Neural progenitor cell (in vitro differentiated cells): ENCODE results near the gene F13A1.

DNA sequence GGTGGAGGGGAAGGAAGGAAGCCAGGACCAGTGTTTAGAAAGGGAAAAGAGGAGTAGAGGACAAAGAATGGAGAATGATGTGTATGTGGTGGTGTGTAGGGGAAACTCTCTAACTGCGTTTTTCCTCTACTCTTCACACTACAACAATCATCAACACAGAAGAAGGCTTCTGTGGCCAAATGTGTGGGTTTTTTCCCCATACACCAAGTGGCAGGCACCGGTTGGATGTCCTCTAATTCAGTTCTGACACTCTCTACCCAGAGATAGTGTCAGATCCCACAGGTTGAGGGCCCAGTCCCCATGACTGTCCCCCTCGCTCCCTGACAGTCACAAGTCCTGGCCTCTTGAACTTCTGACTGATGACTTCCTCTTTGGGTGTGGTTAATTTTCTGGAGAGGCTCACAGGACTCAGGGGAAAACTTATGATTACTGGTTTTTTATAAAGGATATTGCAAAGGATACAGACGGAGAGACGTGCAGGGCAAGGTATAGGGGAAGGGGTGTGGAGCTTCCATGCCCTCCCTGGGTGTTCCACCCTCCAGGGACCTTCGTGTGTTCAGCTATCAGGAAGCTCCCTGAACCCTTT, 33.0 kb downstream of the FARS2 start:
- RAMPAGE, long total RNA: no peak

DNA sequence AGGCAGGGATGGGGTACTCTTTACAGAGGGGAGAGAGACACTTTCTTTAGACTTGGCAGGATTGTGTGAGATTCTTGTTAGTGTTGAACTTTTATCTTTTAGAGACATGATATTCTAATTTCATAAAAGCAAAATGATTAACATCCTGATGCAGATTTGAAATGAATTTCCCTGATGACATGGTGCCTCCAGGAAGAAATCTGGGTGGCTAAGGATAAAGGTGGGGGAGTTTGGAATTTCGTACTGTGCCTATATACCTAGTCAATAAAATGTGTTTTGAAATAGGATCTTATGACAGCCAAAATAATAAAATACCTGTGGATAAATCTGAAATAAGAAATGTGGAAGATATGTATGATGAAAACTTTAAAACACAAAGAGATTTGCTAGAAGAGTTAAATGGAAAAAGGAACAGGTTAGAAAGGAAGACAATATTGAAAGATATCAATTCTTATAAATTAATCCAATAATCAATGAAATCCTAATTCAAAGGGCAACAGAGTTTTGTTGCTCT, 48.1 kb downstream of the FARS2 start:
- RAMPAGE, long total RNA: no peak

GRCh38 chr6:5660429-5661754, 345.8 kb downstream of the NRN1 start:
- RAMPAGE, long total RNA: no peak

DNA sequence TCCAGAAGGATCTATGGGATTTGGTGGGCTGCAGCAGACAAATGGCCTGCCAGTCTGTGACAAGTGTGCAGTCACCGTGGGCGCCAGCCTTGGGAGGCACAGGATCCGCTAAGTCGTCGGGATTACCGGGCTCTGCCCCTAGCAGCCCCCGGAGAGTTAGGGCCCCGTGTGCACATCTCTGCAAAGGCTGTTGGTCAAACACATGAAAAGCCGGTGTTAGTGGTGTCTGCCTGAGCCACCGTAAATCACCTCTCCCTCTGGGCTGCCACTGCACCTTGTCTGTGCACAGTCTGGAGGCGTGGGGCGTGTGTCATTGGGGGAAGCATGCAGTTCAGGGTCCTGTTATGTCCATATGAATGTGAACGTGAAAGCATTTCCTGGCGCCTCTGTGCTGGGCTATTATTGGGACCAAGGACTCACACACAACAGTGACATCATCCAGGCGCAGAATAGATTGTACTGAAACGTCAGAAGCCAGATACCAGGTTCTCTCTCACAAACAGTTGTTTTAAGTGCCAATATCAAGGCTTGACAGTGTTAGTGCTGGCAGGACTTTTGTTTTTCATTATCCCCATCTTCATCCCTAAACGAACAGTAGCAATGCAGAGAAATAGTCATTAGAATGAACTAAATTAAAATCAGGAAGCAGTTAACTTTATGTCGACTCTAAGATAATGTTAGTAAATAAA, 305.5 kb downstream of the NRN1 start:
- RAMPAGE, long total RNA: no peak

DNA sequence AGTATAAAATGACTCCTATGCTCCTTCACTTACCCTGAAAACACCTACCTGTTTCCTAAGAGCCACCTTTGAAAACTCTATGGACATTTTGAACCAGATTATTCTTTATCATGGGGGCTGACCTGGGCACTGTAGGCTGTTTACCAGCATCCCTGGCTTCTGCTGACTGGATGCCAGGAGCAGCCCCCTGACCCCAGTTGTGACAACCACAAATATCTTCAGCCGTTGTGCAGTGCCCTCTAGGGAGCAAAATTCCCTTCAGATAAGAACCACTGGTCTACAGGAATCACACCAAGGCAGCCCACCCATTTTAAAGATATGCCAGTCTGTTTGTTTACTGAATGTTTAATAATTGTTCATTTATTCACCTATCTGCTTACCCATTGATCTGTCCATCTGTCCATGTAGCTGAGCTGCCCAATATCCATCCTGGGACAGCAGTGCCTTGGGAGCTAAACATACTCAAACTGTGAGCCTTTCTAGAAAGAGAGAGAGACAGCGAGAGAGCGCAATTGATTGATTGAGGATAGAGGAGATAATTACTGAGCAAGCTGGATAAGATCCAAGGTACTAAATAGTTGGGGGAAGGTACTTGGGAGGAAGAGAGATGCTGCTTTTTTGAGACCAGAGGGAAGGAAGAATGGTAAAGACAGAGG, 276.8 kb downstream of the NRN1 start:
- RAMPAGE, long total RNA: no peak

GRCh38 chr6:6243950-6244341, 76.5 kb downstream of the F13A1 start:
- RAMPAGE, long total RNA: no peak

DNA sequence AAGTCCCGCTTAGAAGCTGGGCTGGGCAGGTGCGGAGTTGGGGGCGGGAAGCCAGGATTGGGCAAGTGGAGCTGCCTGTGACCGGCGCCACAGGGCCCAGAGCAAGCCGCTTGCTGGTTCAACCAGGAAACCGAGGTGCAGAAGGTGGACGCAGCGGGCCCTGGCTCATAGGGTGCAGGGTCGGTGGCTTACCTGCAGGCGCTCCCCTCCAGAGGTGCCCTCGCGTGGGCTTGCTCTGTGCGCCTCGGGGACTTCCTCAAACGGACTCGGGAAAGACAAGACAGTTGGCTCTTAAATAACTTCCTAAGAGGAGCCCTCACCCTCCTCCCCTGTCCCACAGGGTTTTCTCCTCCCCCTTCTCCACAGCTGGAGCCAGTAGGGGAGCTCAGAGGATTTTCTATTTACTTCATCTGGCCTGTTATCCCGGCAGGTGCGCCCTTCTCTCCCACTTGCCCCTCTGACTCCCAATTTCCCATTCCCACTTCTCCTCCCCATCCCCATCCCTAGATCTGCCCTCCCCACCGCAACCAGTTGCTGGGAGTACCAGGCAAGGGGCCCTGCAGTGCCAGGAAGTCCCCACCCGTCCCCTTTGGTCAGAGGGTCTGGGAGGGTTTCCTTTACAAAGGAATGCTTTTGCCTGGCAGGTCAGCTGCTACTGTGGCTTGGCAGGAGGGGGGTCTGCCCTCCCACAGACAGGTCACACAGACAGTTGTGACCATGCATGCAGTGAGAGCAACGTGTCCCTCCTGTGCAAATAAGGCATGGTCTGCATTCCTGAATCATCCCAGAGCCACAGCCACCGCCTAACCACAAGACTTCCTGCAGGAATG, at the start of gene F13A1:
Gene F13A1, minus strand, starts transcription at position 268 of the 830 bp plus-strand sequence.
- RAMPAGE, long total RNA: no peak

- RAMPAGE, long total RNA: no peak
Observed at GRCh38 chr6:6656288-6656764, 67.8 kb downstream of the LY86 start.

DNA sequence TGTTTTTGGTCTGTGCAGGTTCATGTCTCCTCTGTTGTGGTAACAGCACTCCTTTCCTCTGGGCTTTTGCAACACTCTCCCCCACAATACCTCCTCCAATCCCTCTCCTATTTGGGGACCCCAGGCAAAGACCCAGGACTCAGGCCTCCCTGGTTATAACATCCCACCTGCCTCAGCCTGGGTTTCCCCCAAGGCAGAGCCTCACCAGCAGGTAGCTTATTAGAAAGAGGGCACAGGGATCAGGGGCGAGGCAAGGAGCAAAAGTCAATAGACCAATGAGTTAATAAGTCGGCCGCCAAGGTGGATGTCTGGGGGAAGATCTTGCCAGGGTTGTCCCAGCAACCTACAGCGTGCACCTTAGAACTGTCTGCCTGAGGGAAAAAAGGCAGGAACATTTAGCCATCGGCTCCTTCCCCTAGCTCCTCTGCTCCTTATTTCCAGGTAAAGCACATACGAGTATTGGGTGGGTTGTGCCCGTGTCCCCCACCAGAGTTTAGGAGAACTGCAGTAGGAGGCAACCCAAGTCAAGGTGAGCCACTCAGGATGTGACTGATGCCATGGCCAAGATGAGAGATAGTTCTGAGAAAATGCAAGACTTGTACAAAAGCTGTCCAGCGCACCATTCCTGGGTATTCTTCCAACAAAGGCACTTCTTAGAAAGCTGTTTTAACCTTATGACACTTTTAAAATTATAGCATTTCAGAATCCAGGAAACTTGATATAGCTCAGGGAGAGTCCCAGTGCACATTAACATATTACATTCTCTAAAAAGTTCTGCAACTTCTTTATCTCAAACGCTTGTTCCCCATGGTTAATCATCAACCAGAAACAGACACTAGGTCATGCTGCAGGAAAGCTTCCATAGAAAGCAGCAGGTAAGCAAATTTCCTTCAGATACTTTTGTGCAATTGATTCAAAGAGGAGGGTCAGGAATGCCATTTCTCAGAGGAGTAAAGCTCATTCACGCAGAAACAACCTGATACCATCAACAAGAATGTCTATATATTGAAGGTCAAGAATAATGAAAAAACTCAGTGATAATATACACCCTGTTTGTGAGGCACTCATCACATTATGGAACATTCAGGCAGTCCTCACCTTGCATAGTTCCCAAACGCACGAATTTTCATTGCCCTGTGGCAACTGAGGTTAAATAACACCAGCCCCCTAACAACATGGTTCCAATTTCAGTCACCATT, 95.2 kb downstream of the LY86 start:
- RAMPAGE, long total RNA: no peak

- RAMPAGE, long total RNA: no peak
Observed at GRCh38 chr6:6689273-6689896, 100.9 kb downstream of the LY86 start.

DNA sequence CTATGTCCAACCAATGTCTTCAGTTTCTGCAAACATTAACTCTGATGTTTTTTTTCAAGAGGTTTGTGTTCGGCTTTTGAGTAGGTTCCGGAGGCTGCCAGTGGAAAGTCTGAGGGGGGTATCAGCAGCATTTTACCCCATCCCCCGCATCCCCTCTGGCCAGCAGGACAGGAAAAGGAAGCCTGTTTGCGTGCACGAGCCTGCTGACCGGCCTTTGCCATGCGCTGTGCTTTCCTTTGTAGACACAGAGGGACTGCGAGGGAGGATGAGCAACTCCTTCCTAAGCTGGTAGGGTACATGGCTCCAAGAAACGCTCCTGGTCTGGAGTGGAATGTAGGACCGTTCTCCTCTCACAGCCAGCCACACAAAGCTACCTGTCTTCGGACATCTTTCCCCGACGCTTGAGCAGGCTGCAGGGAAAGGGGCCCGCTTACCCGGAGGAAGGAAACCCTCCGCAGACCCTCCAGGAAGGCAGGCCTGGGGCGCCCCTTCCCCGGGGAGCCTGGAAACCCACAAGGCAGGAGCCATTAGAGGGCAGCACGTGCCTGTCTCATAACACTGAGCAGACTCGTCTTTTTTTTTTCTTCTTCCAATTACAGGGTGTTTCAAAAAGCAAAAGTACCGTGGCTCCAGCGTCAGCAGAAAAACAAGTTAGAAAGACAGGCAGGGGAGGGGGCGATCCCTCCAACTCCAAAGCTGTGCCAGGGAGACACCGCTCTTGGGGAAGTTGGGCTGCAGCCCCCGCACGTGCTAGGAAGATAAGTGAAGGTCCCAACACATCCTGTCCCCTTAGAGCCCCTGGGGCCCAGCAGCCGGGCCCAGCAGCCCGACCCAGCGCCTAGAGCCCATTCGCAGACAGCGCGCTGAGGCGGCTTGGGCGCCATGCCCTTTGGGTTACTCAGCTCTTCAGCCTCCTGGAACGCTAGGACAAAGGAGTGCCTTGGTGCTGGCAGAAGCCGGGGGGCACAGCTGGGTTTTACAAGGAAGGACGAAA, 136.0 kb downstream of the LY86 start:
- RAMPAGE, long total RNA: no peak

DNA sequence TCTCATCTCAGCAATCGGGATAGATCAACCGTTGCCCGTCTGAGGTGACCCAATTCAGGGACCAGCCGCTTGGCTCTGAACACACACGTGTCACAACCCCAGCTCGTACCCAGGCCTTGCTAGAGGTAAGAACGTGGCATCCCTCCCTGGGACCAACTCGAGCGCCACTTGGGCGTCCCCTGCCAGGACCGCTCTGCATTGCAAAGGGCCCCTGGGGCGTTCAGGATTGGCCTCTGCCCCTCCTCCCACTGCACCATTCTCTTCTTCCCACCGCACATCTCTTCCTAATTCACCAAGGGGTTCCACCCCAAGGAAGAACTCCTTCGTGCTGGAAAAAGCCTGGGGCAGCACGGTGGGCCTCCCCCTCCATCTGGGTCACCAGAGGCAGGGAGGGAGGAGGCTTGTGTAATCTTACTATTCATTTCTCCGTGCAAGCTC, 136.7 kb downstream of the LY86 start:
- RAMPAGE, long total RNA: no peak

DNA sequence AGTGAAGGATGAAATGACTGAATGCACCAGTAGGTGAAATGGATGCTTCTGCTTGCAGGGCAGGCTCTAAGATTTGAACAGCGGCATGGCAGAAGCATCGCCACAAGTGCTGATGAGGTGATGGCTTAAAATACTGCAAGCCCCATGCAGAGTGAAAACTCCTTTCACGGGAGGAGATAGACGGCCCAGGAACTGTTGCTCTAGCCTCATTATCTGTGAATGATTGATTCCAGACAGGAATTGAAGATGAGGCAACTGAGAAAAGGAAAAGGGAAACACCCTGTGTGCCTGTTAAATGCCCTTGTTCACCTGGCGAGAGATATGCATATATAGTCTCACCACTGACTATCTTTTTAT, 158.9 kb downstream of the LY86 start:
- RAMPAGE, long total RNA: no peak

DNA sequence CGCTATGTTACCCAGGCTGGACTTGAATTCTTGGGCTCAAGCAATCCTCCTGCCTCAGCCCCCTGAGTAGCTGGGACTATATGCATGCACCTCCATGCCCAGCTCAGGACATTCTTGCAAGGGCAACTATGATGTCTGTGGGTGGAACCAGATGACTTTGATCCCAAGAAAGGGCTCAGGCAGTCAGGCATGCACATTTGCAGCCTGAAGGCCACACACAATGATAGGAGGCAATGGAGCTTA, 202.2 kb downstream of the LY86 start:
- RAMPAGE, long total RNA: no peak

GRCh38 chr6:6861254-6861689, 246.5 kb upstream of the RREB1 start:
- RAMPAGE, long total RNA: no peak

DNA sequence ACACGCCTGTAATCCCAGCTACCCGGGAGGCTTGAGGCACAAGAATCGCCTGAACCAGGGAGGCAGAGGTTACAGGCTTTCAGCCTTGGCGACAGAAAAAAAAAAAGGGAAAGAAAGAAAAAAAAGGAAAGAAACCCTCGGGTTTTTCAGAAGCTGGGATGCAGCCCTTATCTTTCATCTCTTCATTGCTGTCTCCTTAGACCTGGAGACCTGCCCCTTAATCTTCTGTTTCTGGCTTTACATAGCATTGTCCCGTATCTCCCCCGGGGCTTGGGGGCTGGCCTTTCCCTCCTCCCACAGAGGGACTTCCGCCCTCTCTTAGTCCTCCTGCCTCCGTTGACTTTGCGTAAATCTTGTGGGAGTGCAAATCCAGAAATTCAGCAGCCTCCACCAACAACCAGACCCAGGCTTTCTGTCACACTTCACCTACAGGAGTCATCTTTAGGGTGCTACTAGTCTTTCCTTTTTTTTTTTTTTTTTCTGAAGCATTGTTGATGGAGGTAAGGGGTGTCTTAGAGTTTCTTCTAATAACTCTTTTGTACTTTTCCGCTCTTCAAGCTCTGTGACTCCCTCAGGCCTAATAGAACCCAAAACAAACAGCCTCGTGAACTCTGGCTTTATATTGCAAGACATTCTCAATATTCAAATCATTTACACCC, 66.1 kb downstream of the RREB1 start:
- RAMPAGE, long total RNA: no peak

DNA sequence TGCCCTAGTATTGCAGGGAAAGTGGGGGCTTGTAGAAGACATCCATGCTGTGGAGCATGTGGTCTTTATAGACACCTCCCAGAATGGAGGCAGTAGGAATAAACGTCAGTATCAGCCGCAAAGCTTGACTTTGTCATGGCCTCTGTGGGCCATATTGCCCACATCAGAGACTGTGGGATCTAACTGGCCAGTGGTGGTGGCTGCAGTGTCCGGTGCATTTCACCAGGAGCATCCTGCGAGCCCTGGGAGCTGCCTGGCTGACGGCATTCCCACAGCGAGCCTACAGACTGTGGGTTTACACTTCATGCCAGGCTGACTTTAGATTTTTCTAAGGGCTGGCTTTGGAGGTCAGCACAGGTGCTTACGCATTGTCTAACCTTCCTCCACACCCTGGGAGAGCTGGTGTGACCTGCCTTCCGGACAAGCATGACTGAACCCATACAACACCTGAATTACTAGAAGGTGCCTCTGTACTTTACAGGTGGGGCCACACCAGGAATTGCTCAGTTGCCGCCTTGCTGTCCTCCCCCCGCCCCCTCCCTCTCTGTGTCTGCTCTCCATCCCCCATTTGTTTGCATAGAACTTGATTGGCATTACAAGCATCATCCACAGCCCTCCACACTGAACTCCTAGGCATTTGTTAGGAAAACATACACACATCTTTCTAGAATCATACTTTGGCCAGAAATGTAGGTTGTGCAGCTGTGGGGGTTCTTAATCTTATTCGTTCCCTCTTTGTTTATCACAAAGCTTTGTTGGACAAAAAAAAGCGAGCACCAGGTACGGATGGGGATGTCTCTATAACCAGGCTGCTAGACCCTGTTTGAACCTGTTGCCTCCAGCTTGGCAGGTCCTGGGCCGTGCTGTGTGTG, 96.3 kb downstream of the RREB1 start:
- RAMPAGE, long total RNA: no peak

DNA sequence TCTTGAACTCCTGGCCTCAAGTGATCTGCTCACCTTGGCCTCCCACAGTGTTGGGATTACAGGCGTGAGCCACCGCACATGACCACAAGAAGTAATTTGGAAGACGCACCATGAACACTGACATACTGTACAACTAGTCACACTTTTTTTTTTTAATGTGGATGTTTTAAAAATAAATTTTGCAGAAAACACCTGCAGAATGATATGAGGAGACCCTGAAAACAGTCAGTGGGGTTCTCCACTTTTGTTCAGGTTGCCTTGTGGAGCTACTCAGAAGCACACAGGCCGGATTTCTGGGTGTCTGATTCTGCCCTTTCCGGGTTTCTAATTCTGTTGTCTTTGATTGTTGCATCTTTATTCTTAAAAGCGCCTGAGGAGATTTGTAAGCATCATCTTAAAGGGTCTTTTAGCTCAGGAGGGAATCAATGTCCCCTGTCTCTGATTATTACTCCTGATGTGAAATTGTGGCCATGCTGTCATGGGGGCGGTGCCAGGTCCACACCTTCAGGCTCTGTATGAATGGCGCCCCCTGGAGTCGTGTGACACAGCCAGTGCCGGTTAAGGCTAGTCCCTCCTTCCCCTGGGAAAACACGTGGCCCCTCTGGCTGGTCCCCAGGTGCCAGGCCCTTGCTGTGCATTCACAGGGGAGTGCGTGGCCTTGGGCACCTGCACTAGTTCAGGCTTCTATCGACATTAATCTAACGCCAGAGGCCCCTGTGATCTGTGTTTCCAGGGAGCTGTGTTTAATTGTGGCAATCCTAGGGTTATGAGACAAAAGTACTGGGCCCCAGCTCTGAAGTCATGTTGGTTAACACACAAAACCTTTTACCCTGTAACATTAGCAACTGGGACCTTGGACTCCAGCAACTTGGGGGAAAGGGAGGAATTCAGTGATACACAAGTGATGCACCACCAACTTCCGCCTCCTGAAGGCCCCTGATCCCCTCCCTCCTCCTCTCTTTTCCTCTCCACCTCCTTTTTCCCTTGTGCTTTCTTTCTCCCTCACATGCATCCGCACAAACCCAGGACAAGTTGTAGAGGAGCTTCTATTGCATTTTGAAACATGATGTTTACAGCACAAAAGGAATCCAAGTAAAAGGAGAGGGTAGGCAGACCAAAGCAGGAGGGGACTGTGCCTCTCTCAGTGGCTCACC, 74.2 kb downstream of the SSR1 start:
- RAMPAGE, long total RNA: no peak

DNA sequence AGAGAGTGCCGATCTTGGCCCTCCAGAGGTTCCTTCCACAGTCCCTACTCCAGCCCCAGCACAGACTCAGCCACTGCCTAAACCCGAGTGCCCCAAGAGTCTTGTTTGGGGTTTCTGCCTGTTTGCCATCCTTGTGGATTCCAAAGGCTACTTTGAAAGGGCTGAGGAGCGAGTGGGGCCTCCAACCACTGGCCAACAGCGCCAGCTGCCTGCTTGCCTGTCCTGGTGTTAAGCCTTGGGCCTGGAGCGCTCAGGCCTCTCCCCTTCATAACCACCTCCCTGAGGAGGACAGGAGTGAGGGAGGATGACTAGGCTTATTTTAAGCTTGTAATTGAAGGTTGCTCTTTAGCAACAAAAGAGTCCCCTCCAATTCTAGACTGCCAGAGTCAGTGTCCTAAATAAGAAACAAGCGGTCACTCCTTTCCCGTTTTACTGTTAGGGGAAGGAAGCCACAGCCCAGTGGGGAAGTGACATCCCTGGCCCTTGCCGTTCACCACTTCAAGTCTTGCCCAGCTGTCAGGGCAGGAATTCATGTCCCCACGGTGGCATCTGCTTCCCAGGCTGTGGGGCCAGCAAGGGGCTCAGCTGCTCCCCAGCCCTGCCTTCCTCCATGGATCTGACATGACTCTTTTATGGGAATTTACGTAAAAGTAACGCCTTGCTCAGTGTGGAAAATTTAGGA, 58.0 kb downstream of the SSR1 start:
- RAMPAGE, long total RNA: no peak

- RAMPAGE, long total RNA: no peak
Observed at GRCh38 chr6:7261844-7262563, 51.0 kb downstream of the SSR1 start.